Karpas-422 (cell line): ENCODE results near the gene EPHB2.

DNA sequence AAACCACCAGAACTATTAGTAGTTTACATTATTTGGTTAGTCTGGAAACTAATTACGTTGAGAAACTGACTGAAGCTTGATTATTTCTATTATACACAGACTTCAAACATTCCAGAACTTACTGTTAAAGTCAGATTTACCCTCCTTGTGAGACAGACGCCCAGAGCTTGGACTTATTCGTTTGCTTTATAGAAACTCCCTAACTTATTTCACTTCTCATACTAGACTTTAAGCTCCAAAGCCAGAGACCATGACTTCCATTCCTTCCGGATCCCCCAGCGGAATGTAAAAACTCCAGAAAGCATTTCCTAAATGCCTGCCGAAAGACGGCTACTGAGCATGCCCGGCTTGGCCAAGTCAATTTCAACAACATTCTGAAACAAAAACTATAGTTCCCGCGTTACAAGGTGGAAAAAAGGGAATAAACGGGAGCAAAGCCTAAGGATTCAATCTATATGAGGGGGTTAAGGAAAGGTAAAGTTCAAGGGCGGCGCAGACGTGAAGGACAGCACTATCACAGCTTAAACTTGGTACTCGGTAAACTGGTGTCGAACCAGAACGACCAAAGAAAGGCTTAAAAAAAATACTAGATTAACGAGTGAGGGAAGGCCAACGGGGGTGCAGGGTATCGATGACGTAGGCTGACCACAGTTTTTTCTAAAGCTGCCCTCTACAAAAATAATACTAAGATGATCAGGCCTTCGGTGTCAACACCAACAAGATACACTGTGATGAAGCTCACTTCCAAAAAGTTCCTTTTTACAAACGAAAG is 1.0 kb downstream of the USP48 start:
- PRO-cap: unidirectional peak, minus-strand start at position 544 of the sequence
- RAMPAGE, long total RNA: no peak

- PRO-cap: no peak
- RAMPAGE, long total RNA: no peak
These were observed 30.7 kb downstream of the HSPG2 start for GRCh38 chr1:21905877-21907274.

GRCh38 chr1:21944365-21944826 is 7.3 kb upstream of the HSPG2 start:
- PRO-cap: no peak
- RAMPAGE, long total RNA: no peak

DNA sequence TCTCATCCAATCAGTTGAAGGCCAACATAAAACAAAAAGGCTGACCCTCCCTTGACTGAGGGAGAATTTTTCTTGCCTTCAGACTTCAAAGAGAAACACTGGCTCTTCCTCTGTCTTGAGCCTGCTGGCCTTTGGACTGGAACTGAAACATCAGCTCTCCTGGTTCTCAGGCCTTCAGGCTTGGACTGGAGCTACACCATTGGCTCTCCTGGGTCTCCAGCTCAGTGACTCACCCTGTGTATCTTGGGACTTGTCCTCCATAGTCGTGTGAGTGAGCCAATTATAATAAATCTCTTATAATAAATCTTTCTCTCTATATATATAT is 6.7 kb upstream of the CDC42 start:
- PRO-cap: no peak
- RAMPAGE, long total RNA: no peak

- PRO-cap: no peak
- RAMPAGE, long total RNA: no peak
These were observed 23.7 kb downstream of the CDC42 start for GRCh38 chr1:22076258-22076609.

- PRO-cap: no peak
- RAMPAGE, long total RNA: no peak
These were observed 37.3 kb downstream of the CDC42 start for GRCh38 chr1:22089716-22090391.

DNA sequence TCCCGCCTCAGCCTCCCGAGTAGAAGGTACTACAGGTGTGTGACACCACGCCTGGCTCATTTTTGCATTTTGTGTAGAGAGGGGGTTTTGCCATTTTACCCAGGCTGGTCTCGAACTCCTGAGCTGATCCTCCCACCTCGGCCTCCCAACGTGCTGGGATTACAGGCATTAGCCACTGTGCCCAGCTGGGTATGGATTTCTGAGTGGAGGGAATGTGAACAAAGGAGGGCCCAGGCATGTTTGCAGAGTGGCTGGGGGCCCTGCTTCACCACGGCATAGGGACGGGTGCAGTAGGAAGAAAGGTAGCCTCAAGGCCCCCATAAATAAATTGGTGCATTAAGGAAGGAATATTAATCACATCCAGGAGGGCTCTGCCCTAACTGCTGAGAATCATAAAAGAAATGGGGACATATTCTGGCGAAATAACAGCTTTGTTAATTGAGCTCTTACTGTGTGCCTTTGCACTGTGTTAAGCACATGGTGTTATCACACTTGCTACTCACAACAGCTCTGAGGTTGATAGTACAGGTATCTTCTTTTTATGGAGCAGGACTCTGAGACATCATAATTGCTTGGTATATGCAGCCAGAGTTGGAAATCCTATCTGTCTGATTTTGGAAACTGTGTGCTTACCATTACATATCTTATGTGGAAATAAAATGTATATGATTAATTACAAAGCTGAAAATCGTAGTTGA is 43.9 kb downstream of the WNT4 start:
- PRO-cap: no peak
- RAMPAGE, long total RNA: no peak

DNA sequence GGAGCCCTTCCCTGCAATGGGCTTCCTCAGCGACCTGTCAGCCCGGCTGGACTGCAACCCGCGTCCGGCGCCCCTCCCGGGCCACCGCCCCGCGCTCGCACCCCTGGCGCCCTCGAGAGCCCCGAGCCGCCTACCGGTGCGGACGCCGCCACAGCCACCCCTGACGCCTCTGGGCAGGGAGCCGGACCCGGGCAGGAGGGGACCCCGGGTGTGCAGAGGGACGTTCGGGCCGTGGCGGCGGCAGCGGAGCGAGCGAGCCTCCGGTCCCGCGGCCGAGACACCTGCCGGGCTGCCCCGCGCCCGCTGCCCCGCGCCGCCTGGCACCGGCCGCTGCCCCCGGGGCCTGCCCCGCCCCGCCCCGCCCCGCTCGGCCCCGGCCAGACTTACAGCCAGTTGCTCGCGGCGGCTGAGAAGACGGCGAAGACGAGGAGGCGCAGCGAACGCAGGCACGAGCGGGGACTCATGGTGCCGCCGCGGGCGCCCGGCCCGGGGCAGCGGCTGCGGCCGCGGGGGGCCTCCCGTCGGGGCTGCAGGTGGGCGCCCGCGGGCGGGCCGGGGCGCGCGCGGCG is 354 bp downstream of the WNT4 start:
- PRO-cap: no peak
- RAMPAGE, long total RNA: no peak

- PRO-cap: no peak
- RAMPAGE, long total RNA: no peak
These were observed 115.0 kb upstream of the WNT4 start for GRCh38 chr1:22257946-22258203.

DNA sequence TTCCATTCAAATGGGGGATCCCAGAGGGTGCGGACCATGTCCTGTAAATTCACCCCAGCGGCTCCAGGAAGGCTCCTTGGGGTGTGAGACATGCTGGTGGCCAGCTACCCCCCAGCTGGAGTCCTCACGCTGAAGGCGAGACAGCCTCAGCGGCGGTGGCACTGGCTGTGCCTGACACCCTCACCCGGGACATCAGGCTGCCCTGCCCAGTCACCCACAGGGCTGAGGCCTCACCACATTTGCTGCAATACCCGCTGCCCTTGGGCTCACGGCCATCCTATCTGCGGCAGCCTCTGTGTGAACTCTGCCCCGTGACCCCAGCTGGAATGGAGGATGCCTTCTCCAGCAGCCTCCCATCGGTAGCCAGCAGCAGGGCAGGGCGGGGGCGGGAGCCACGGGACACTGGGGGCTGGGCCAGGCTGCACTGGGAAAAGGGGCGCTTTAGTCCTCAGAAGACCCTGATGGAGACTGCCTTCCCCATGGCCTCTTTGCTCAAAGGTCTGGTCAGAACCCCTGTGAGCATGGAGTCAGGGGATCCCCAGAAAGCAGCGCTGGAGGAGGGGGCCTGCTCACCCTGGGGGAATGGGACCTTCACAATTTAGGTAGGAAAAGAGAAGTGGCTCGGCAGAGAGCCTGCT is 112.4 kb upstream of the ZBTB40 start:
- PRO-cap: no peak
- RAMPAGE, long total RNA: no peak

GRCh38 chr1:22348278-22348939 is 103.2 kb upstream of the ZBTB40 start:
- PRO-cap: no peak
- RAMPAGE, long total RNA: no peak

- PRO-cap: no peak
- RAMPAGE, long total RNA: no peak
These were observed 1.2 kb downstream of the ZBTB40 start for GRCh38 chr1:22452991-22453151.

- PRO-cap: no peak
- RAMPAGE, long total RNA: no peak
These were observed 7.0 kb upstream of the EPHA8 start for GRCh38 chr1:22556143-22556905.

DNA sequence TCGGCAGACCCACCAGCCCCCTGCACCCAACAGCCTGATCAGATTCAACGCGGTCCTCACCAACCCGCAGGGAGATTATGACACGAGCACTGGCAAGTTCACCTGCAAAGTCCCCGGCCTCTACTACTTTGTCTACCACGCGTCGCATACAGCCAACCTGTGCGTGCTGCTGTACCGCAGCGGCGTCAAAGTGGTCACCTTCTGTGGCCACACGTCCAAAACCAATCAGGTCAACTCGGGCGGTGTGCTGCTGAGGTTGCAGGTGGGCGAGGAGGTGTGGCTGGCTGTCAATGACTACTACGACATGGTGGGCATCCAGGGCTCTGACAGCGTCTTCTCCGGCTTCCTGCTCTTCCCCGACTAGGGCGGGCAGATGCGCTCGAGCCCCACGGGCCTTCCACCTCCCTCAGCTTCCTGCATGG is 4.0 kb downstream of the C1QC start:
- PRO-cap: no peak
- RAMPAGE, long total RNA: no peak

DNA sequence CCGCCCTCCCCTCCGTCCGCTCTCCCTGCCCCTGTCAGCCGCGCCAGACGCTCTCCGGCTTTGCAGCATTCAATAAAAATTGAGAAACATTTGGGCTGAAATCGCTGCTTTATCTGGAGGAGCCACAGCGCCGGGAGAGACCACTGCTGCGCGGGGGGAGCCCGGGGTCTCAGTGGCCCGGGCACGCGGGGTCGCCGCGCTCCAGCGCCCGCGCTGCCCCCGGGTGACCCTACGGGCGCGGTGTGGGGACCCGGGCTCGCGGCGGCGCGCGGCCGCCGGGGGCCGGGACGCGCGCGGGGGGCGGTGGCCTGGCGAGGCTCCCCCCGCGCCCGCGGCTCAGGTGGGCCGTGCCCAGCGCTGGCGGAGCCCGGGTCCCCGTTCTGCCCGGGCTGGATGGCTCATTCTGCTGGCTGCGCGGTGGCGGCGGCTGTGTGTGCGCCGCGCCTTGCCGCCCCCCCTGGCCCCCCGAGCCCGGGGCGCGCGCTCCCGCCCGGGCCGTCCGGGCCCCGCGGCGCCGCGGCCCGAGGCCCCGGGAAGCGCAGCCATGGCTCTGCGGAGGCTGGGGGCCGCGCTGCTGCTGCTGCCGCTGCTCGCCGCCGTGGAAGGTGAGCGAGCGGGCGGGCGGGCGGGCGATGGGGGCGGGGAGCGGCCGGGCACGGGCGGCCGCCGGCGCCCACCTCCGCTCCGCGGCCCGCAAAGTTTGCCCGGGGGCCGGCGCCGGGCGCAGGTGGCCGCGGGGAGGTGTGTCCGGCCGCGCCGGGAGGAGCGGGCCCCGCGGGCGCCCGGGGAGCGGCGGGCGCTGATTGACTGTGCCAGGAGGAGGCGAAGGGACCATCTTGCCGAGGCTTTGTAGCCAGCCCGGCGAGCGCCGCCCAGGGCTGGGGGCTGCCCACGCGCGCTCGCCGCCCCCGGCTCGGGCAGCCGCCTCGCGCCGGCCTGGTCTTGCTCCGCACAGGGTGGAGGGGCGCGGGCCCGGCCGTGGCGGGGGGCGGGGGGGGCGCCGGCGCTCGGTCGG is at the start of gene EPHB2:
Gene EPHB2 (plus strand): TSS at position 401 of the 1,015 bp plus-strand sequence.
- PRO-cap: unidirectional peak, minus-strand start at position 81 of the sequence; unidirectional peak, plus-strand start at position 401 of the sequence
- RAMPAGE, long total RNA: no peak

- PRO-cap: no peak
- RAMPAGE, long total RNA: no peak
These were observed 79.9 kb downstream of the EPHB2 start for GRCh38 chr1:22790478-22790966.

GRCh38 chr1:22806315-22807150 is 95.9 kb downstream of the EPHB2 start:
- PRO-cap: no peak
- RAMPAGE, long total RNA: no peak

DNA sequence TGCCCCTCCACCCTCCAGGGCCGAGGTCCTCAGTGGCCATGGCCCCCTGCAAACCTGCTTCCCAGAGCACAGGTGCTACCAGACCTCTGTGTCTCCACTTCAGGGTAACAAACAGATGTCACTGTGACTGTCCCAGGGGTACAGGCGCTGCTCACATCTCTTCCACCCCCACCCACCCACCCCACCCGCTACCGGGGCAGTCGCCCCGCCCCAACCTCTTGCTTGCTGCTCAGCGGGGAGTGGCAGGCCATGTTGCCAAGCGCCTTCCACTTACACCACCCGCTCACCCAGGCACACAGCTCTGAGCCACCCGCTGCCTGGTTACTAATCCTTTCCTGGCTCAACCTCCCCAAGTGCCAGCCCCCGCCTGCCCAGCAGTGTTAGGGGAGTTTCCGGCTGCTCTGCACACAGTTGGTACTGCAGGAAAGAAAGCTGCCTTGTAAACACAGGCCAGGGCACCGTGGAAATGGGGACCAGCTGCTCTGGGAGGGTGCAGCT is 56.3 kb downstream of the LACTBL1 start:
- PRO-cap: no peak
- RAMPAGE, long total RNA: no peak

- PRO-cap: no peak
- RAMPAGE, long total RNA: no peak
These were observed 82.6 kb downstream of the KDM1A start for GRCh38 chr1:23101946-23102242.

GRCh38 chr1:23194581-23195107 is 22.7 kb downstream of the HTR1D start:
- PRO-cap: no peak
- RAMPAGE, long total RNA: no peak